AG04449 (cell line): ENCODE measurements around the genes PTPN7, LGR6 and MYOG.

GRCh38 chr1:202129780-202130121 lies 7.0 kb downstream of the GPR37L1 start:
- RRBS = no CpG with 5 or more reads among the region's 3 CpGs

DNA sequence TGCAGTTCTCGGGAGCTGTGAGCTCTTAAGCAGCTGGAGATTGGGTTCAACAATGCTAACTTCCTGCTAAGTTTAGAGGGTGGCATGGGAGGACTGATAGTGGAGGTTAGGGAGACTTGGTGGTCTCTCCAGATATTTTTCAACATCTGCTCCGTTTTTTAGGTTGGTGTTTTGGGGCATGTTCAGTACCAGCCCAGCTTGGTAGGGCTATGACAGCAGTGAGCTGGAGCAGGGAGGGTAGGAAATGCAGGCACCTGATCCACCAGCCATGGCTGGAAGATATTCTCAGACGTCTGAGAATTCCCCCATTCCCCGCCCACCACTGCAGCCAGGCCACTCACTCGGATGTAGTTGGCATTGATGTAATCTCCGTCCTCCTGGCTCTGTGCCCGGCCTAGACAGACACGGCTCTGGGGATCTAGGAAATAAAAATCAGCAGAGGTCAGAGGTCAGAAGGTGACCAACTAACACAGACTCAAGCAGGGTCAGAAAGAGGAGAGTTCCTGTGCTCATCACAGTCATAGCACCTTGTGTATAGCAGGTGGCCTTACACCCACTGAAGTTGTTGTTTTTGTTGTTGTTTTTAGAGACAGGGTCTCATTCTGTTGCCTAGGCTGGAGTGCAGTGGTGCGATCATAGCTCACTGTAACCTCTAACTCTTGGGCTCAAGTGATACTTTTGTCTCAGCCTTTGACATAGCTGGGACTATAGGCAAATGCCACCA lies 5.0 kb downstream of the PTPN7 start:
- RRBS = no CpG with 5 or more reads among the region's 9 CpGs

- RRBS = no CpG with 5 or more reads among the region's 10 CpGs
These were observed 539 bp downstream of the PTPN7 start for GRCh38 chr1:202159847-202160278.

GRCh38 chr1:202160279-202161081 lies at the start of gene PTPN7:
TSS of gene PTPN7 (minus strand) at chr1:202160602.
- RRBS = no CpG with 5 or more reads among the region's 19 CpGs

- RRBS = 3% methylated on average over 42 of the region's 63 CpGs
These were observed at the start of gene LGR6 for GRCh38 chr1:202193498-202194265. TSS of gene LGR6 (plus strand) at chr1:202193799.

GRCh38 chr1:202483197-202483699 lies 134.7 kb downstream of the PPP1R12B start:
- RRBS = no CpG with 5 or more reads among the region's 4 CpGs

- RRBS = no CpG with 5 or more reads among the region's 6 CpGs
These were observed 170.3 kb downstream of the SYT2 start for GRCh38 chr1:202539955-202540411.

DNA sequence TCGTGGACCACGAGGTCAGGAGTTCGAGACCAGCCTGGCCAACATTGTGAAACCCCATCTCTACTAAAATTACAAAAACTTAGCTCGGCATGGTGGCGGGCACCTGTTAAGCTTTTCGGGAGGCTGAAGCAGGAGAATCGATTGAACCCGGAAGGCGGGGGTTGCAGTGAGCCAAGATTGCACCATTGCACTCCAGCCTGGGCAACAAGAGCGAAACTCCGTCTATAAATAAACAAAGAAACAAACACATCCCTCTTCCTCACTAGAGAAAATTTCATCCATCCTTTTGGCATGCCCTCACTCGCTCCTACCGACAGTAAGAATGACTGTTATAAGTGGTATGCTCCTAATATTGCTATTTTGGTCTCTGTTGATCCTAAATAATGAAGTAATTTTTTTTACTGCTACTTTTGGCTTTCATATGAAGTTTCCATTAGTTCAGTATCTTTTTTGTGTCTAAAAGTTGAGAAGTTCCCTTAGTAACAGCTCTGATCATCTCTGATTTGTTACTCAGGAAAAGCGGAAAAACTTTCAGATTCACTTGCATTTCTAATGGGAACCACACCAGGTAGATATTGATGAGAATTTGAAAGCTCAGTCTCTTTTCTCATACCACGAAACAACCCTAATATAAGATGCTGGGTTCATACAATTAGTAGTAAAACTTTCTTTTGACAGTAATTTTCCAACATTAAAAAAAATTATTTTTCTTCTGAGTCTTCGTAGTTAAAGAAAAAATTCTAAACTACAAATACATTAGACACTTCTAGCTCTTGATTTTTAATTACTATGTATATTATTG lies 166.5 kb downstream of the SYT2 start:
- RRBS = no CpG with 5 or more reads among the region's 16 CpGs

GRCh38 chr1:202546192-202546857 lies 163.9 kb downstream of the SYT2 start:
- RRBS = no CpG with 5 or more reads among the region's 3 CpGs

DNA sequence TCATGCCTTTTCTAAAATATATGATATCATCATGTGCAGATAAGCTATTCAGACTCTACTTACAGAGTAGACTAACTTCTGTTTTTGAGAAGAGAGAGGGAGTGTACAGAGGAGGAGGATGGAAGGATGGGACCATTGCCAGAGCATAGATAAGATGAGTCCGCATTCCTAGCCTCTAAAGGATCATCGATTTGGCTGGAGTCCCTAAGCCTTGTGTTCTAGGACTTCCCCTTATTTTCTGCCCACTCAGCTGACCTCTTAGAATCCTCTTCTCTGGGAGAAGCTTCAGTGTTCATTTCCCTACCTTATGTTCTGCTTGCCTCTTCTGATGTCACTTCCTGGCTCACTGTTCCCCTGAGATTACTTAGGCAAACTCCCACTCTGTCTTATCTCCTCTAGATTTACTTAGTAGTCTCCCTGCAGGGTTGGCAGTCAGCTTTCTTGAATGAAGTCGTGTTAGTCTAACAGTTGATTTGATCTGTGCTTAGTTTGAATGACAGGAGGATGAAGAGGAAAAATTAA lies 156.7 kb downstream of the SYT2 start:
- RRBS = no CpG with 5 or more reads among the region's 3 CpGs

- RRBS = no CpG with 5 or more reads among the region's 2 CpGs
These were observed 46.0 kb upstream of the SYT2 start for GRCh38 chr1:202756058-202756823.

DNA sequence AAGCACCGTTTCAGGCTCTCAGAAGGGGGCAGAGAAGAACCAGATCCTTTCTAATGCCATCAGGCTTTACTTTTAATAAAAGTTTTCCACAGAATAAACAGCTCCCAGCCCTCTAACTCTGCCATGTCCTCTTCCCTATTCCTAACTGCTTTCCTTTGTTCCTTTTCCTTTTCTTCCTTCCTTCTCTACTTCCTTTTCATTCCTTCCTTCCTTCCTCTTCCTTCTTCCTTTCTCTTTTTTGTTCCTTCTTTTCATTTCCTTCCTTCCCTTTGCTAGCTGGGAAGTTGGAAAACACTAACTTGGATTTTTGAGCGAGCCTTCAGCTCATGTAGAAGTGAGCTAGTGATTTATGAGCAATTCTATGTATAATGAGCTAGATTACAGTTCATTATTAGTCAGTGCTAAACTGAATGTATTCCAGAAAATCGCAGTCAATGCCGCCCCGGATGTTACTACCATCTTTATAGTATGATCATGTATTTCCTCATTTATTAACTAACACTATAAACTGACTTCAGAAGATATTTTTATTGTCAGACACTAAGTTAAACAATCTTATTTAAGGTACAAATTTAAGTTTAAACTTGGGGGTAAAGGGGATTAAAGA lies 46.1 kb downstream of the KDM5B start:
- RRBS = no CpG with 5 or more reads among the region's 5 CpGs

DNA sequence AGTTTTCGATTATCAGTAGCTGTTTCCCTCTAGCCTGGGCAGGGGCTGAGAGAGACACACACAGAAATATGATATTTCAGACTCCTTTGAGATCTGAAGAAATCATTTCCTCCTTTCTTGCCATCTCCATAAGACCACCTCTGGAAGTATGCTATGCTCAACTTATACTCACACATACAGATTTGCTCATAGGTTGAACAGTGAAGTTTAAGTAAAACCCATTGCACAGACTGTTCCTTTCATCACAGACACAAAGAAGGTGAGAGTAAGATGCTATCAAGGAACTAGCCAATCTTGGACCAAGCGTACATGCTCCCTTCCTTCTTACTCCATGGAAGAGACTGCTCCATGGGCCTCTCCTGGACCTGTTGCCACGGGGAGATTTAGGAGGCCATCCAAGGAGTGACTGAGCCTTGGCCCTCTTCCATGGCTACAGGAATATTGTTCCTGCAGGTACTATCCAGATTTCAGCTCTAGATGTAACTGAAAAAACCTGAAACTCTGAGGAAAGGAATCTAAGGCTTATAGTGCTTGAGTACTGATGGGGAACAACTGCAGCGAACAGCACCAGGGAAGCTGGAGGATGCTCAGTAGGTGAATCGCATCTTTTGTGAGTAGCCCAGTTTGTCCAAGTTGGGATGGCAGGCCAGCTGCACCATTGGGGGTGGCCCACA lies 4.0 kb upstream of the ADIPOR1 start:
- RRBS = no CpG with 5 or more reads among the region's 5 CpGs

- RRBS = no CpG with 5 or more reads among the region's 10 CpGs
These were observed 1.5 kb upstream of the TMEM183A start for GRCh38 chr1:203005607-203006045.

DNA sequence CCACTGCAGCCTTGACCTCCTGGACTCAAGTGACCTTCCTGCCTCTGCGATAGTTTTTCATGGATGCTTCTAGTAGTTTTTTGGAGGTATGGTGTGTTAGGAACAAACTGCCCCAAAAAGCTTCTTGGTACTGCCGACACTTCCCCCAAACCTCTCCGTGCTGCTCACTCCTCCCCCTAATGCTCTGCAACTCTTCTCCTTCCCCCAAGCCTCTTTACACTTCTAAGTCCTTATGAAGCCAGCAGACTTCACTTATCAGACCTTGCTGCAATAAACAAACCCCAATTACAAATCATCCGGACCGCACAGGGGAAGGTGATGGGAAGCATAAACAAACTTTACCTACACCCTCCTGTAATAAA lies 1.1 kb upstream of the TMEM183A start:
- RRBS = no CpG with 5 or more reads among the region's 5 CpGs

- RRBS = 48% methylated on average over 20 of the region's 36 CpGs
These were observed 9.7 kb downstream of the MYOG start for GRCh38 chr1:203076031-203076689.

DNA sequence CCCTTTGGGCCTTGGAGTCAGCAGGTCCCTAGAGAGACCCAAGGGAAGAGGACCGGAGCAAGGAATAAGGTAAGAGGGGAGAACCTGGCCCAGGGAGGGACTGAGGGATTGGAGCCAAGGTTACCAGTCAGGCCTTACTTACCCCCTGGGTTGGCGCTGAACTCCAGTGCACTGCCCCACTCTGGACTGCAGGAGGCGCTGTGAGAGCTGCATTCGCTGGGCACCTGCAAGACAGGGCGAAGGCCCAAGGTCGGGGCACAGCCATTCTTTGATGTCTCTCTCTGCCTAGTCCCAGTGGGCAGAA lies 1.4 kb downstream of the MYOG start:
- RRBS = no CpG with 5 or more reads among the region's 6 CpGs

GRCh38 chr1:203085960-203086685 lies at the start of gene MYOG:
TSS of gene MYOG (minus strand) at chr1:203086012.
- RRBS = no CpG with 5 or more reads among the region's 16 CpGs

DNA sequence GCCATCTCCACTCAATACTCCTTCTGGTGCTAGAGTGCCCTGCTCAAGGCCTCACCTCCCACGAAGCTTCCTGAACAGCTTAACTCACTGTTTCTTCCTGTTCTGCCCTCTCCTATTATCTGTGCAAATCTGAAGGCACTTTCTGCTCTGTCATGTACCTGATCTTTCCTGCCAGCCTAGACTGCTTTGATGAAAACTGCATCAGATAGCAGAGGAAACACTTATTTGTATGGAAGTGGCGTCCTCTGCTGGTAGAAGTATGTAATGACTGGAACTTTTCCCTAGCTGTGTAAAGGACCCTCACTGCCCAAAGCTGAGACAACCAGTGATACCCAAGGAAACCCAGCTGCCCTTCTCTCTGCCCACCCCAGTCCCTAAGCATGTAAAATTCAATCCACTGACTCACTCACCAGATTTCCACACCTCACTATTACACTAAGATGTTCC lies 36.3 kb upstream of the BTG2 start:
- RRBS = no CpG with 5 or more reads among the region's 2 CpGs

- RRBS = no CpG with 5 or more reads among the region's 7 CpGs
These were observed 31.4 kb upstream of the BTG2 start for GRCh38 chr1:203273909-203274364.